ENCODE results near the gene SH3PXD2B.

GRCh38 chr5:171931784-171932587 lies 74.5 kb downstream of the FBXW11 start:
- RAMPAGE, long total RNA = no peak
- RRBS = no CpG with 5 or more reads among the region's 3 CpGs

- RAMPAGE, long total RNA = no peak
- RRBS = no CpG with 5 or more reads among the region's 15 CpGs
Observed at GRCh38 chr5:172082123-172082611, 75.7 kb upstream of the FBXW11 start.

GRCh38 chr5:172151492-172152535 lies 36.2 kb downstream of the STK10 start:
- RAMPAGE, long total RNA = no peak
- RRBS = no CpG with 5 or more reads among the region's 24 CpGs

DNA sequence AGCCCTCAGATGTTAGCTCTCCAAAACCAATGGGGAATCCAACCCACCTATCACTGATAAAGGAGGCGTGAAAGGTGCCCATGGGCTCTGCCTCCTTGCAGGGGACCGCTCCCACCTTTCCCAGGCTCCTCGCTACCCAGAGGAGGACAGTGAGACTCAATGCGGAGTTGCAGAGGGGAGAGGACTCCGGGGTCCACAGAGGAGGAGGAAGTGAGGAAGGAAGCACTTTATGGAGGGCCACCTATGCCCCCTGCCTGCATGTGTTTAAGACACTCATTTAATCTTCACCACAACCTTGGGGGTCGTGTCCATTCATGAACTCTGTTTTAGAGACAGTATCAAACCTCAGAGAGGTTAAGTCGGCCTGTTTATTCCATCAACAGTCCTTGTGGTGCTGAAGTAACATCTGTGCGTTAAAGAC lies 17.3 kb downstream of the STK10 start:
- RAMPAGE, long total RNA = no peak
- RRBS = no CpG with 5 or more reads among the region's 8 CpGs

DNA sequence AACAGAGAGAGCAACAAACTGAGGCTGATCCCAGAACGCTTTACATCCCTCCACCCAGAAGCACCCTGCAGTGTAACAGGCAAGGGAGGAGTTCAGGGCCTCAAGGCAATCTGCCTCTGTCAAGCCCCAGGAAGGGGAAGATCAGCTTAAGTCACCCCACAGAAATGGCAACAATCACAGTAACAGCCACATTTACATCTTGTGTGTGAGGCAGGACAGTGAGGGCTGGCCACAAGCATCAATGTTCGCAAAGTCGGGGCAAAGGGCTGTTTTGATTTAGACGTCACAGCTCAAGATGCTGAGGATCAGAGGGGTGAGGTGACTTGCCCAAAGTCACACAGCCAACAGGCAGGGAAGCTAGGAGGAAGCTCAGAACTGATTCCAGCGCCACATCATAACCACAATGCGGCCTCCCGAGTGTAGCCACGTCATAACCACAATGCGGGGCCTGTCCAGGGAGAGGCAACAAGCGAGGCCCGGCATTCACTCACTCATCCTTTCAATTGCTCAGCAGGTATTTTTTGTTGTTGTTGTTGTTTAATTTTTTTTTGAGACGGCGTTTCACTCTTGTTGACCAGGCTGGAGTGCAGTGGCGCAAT lies 14.3 kb downstream of the STK10 start:
- RAMPAGE, long total RNA = no peak
- RRBS = no CpG with 5 or more reads among the region's 14 CpGs

DNA sequence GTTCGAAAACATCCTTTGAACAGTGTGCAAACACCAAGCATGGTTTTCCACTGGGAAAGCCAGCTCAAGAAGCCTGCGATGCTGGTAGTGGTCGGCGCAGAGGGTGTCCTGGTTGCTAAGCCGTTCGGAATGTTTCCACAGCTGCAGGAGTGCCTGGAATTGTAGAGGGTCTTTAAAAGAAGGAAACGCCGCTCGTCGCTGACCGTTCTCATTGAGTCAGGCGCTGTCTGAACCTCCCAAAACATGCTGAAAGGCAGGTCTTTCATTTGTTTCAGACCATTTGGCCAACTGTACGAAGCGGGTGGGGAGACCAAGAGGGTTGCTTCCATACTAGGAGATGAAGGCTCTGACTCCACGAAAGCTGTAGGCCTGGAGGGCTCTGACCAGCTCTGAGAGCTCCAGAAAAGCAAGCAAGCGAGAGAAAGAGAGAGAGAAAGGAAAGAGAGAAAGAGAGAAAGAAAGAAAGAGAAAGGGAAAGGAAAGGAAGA lies 1.4 kb upstream of the STK10 start:
- RAMPAGE, long total RNA = no peak
- RRBS = no CpG with 5 or more reads among the region's 16 CpGs

DNA sequence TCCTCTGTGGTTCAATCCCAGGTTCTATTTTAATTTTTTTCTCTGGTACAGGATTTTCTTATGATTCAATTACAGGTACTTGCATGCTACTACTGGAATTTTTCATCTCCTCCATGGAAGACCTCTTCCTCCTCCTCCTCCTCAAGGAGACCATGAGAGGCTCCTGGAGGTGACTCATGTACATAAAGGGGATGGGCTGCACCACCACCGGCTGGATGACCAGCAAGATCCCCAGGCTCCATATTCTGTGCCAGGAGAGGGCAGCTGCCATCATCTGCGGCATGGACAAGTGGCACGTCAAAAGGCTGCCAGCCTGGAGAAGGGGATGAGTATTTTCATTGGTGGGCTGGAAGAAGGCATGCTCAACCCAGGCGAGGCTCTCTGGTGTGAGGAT lies 28.8 kb downstream of the UBTD2 start:
- RAMPAGE, long total RNA = no peak
- RRBS = no CpG with 5 or more reads among the region's 4 CpGs

DNA sequence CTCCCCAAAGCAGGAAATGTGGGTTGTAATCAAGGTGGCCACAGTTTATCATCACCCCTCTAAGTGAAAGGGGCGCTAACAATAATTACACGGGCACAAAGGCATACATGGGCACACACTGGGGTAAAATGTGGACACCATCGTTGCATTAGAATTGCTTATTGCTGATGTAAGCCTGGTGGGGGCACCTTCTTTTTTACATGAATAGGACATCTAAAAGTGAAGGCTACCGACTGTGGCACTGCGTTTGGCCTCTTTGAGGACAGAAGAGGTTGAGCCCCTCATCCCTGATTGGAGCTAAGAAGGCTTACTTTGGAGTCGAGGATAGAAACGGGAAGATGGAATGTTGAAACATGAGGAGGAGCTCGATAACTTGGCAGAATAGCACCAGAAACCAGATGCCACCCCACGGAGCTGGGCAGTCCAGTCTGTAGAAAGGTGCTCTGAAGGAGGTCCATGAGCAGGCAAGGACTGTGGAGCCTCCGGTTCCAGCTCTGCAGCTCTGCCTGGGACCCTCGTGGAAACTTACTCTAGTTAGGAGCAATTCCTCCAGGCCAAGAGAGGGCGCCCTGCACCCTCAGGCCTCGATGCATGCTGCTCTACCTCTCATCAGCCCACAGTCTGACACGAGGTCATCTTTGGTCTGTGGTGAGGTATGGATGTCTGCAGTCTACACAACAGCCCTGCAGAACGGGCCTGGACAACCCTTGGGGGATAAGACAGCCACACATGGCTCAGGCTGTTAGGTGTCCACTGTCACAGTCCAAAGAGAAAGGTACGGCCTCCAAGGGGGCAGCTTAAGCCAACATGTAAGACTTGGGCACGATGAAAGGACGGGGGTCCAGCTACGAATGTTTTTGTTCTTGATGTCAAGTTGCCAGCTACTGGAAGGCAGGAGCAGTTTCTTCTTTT lies 50.5 kb upstream of the UBTD2 start:
- RAMPAGE, long total RNA = no peak
- RRBS = no CpG with 5 or more reads among the region's 19 CpGs

DNA sequence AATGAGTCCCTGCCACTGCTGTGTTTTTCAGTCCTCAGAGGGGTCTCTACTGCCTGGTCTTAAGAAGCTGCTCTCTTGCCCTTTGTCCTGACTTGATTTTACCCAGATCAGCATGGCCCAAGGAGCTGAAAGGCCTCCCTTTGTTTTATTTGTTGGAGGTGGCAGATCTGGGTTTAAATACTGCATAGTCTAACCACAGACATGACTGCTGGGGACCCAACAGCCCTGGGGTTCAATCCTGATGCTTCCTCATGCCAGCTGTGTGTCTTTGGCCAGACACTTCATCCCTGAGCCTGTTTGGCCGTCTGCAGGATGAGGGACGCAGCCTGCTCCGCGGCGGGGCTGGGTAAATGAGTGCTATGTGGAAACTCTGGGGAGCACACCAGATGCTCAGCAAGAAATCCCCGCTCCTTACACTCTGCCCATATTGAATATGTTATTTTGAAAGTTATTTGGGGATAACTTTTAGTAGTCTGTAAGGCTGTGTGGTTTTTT lies 43.0 kb downstream of the SH3PXD2B start:
- RAMPAGE, long total RNA = no peak
- RRBS = no CpG with 5 or more reads among the region's 6 CpGs

GRCh38 chr5:172429088-172429854 lies 25.1 kb downstream of the SH3PXD2B start:
- RAMPAGE, long total RNA = no peak
- RRBS = 0% methylated on average over 2 of the region's 9 CpGs

GRCh38 chr5:172453712-172455078 lies at the start of gene SH3PXD2B:
Gene SH3PXD2B (minus strand): TSS chr5:172454525.
- RAMPAGE, long total RNA = no peak
- RRBS = 2% methylated on average over 45 of the region's 137 CpGs

- RAMPAGE, long total RNA = no peak
- RRBS = 4% methylated on average over 4 of the region's 11 CpGs
Observed at GRCh38 chr5:172496769-172497493, 42.6 kb upstream of the SH3PXD2B start.

GRCh38 chr5:172557027-172557874 lies 83.8 kb upstream of the NEURL1B start:
- RAMPAGE, long total RNA = no peak
- RRBS = no CpG with 5 or more reads among the region's 14 CpGs

DNA sequence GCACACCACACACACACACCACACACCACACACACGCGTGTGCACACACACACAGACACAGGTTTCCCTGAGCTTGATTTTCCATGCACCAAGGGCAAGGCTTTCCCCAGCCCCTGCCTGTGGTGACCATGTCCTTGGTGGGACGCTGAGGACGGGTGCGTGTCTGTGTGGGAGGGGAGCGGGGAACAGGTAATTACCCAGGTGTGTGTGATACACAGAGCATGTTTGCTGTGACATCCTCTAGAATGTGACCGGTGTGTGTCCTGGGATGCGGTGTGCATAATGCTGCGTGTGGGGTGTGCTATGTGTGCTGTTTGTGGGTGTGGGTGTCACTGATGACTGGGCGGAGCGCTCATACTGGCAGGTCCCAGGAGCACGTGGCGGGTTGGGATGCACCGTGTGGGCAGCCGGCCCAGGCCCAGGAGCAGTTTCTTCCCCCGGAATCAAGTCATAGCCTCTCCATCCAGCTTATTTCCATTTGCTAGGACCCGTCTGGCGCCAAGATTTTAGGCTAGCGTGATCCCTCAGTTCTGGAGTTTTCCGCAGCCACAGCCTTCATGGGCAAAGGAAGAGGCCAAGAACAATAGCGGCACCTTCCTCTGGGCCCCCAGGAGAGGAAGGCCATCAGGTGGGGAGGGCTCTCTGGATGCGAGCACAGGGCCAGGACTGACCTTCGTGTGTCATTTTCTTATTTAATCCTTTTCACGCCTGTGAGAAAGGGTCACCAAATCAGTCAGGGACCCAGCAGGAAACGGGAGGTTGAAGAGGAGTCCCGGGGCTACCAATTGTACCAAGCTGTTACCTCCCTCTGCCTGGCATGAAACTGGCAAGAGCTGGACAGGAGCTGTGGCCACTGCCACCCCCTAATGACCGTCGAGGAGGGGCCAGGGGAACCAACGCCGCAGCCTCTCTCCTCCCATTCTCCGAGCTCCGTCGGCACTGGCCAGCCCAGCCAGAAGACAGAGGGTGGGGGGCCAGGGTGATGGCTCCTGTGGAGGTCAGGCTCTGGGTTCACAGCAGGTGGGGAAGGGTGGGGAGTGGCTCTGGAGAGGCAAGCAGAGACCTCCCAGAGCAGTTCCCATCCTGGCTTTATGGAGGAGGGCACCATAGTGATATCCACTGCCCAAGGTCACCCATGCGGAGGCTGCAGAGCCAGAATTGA lies 43.2 kb upstream of the NEURL1B start:
- RAMPAGE, long total RNA = no peak
- RRBS = no CpG with 5 or more reads among the region's 34 CpGs

GRCh38 chr5:172607119-172607903 lies 33.8 kb upstream of the NEURL1B start:
- RAMPAGE, long total RNA = no peak
- RRBS = no CpG with 5 or more reads among the region's 6 CpGs

DNA sequence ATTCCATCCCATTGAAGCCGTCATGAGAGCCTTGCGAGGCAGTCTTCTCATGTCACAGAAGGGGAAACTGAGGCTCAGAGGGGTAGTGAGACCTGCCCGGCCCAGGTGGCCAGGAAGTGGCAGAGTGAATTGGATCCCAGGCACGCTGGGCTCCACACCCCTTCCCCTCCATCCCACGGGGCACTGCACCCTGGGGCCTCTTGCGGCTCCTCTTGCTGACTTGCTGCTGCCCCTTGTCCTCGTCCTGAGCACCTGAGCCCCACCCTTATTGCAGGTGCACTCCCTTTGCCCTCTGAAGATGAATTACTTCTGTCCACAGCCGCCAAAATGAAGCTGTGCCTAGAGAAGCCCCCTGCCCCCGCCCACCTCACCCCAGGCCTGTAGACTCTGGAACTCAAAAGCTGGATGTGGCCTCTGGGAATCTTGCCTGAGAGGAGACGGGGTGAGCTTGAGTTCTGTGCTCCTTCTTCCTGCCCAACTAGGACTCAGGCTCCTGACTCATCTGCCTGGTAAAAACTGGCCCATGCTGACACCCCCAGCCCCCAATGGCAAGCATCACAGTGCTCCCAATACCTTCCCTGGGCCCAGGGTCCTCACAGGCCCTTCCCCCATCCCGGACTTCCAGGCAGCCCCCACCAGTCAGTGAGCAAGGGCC lies 6.4 kb downstream of the NEURL1B start:
- RAMPAGE, long total RNA = no peak
- RRBS = no CpG with 5 or more reads among the region's 11 CpGs

GRCh38 chr5:172701587-172702098 lies 60.6 kb downstream of the NEURL1B start:
- RAMPAGE, long total RNA = no peak
- RRBS = no CpG with 5 or more reads among the region's 13 CpGs

DNA sequence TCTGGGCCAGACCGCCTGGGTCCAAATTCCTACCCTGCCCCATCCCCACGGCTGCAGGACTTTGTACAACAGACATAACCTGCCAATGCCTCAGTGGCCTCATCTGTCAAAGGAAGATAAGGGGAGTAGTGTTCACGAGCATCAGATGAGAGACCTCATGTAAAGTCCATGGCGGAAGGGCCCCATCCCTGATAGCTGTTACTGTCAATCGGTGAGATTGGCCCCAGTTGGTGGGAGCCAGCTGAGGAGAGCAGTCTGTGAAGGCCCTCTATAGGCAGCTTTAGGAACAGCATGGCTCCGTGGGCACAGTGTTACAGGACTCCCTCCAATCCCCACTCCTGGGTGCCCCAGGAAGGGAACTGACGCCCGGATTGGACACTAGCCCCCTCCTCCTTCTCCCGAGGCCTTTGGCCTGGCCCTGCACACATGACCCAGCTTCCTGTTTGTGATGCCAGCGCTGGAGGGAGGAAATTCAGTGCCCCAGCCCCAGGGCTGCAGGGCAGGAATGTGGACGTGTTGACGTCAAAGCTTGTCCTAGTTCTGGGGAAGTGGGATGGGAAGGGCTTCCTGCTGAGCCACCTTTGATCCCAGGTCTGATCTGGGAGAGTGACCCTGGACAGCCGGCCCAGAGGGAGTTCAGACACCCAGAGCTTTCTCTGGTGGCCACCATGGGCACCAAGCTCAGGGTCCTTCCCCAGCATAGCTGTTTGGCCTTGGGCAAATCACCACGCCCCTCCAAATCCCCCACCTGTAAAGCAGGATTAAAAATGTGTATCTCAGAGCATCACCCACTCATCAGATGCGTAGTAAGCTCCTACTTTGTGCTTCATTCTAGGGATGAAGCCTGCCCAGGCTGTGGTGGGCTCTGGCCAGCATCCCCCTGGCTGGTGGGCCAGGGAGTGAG lies 56.1 kb downstream of the DUSP1 start:
- RAMPAGE, long total RNA = no peak
- RRBS = no CpG with 5 or more reads among the region's 15 CpGs

GRCh38 chr5:172763657-172763965 lies 7.4 kb downstream of the DUSP1 start:
- RAMPAGE, long total RNA = no peak
- RRBS = no CpG with 5 or more reads among the region's 4 CpGs

DNA sequence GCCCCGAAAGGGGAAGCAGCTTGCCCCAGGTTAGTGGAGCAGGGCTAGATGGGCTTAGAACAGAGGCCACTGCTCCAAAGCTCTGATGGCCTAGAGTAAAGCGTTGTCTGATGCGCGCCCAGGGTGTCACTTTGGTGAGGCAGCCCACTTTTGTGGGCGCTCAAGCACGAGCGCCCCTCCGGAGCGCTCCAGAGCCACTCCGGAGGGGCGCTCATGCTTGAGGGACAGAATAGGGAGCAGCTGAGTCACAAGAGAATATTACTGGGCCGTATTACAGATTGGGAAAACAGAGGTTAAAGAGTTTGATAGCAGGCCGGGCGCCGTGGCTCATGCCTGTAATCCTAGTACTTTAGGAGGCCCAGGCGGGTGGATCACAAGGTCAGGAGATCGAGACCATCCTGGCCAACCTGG lies 7.0 kb downstream of the DUSP1 start:
- RAMPAGE, long total RNA = no peak
- RRBS = 89% methylated on average over 3 of the region's 17 CpGs